Melanocyte of skin (primary cell): ENCODE measurements around the genes KCNA10 and KCNA2.

DNA sequence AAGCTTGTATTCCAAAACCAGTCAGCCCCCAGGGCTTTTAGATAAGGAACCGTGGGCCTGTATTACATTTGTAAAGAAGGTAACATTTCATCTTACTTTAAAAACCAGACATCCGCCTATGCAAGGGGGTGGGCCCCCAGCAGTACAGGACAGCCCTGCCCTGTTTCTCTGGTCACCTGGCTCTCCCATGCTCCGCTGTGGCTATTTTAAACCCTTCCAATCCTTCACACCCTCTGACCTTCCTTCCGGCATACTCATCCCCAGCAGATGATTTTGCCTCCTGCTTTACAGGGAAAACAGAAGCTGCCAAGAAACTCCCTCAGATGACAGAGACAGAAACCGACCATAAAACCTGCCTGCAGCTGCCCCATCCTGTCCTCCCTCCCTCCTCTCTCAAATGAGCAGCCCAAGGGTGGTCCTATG, 21.9 kb upstream of the KCNC4 start:
- CAGE, long polyA plus RNA, 2 experiments = no peak in any of the 2 experiments

- CAGE, long polyA plus RNA, 2 experiments = no peak in any of the 2 experiments
These were observed 13.1 kb downstream of the KCNC4 start for GRCh38 chr1:110222940-110223894.

DNA sequence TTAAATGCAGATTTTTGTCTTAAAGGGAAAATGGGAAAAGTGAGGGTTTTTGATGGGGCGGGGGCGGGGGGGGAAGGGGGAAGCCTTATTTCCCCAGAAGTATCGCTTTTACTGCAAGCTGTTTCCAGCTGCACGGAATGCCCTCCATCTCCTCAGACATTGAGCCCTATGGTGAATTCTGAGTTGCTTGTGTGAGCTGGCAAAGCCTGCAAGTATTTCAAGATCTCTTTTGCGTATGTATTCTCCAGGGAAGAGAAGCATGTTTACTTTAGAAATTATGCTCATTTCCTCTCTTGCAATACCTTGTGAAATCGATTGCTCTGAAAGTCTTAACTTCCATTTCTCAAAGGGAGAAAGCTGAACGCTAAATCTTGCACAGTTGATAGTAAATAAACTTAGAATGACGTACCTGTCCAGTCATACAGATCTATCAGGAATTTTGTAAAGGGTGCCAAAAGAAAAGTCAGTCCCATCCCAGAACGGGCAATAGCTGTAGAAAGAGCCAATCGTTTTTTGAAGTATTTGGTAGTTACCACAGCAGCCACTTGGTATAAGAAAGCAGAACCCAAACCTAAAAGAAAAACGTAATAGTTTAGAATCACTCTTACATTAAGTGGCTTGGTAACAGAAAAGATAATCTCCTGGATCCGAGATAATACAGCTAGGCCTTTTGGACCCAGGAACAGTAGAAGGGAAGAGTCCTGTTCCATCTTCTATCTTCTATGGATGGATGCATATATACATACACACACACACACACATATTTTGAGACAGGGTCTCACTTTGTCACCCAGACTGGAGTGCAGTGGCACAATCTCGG, 10.0 kb downstream of the SLC16A4 start:
- CAGE, long polyA plus RNA, 2 experiments = no peak in any of the 2 experiments

DNA sequence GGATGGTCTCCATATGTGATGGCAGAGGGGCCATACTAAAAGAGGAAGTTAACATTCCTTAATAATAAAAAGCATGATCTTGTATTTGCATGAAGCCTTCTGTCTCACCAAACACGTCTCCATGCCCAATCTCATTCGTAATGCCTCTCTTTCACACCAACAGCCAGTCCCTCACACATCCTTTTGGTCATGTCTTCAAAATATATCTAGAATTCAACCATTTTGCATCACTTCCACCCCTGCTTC, at the start of gene KCNA10:
KCNA10 (minus strand) TSS at position 83 of the 246 bp plus-strand sequence.
- CAGE, long polyA plus RNA, 2 experiments = no peak in any of the 2 experiments

DNA sequence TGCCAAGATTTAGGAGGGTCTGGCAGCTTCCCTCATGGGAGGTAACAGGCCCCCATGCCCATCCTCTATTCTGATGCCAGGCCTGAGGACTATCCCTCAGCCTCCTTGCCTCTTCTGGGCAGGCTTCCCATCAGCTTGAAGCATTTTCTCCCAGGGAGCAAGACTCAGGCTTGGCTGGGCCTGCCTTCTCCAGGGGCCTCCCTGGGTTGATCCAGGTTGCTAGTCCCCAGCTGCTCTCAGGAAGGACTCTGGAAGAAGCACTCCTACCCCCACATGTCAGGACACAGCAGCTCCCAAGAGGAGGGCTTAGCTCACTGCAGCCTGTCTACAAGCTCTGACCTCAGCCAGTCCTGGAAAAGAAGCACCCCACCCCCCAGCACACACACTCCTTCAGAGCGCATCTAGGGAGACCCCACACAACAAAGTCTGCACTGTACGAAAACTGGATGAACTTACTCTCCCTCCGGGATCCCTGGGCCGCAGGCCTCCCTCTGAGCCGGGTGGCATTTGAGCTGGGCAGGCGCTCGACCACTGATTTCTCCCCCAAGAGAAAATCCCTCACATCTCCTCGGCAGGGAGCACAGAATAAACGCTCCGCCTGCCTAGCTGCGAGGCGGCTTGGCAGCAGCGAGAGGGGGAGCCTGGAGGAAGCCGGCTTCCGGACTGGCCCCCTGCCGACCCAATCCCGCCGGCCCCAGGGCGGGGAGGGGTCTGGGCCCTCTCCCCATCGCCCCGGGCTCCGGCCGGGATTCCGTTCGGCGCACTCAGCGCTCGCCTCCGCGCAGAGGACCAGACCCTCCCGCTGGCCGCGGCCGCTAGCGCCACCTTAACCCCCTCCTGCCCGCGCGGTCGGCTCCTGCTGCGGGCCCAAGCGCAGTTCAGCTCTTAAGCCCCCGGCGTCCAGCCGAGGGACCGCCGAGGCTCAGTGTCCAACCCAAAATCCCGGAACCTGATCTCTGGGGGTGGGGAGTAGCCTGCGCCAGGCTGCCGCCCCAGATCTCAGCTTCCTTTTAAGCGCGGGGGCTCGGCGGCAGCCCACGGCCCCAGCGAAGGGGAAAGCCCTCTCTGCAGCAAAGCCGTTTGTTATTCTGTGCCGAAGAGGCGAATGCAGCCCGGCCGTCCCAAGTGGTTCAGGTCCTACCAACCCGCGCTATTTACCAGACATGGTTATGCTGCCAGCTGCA, at the start of gene KCNA2:
KCNA2 (minus strand) TSS at position 587 of the 1,184 bp plus-strand sequence.
- CAGE, long polyA plus RNA, 2 experiments = no peak in any of the 2 experiments

- CAGE, long polyA plus RNA, 2 experiments = no peak in any of the 2 experiments
These were observed 634 bp downstream of the CD53 start for GRCh38 chr1:110873421-110874143.

- CAGE, long polyA plus RNA, 2 experiments = no peak in any of the 2 experiments
These were observed 7.6 kb downstream of the DRAM2 start for GRCh38 chr1:111132206-111132796.

DNA sequence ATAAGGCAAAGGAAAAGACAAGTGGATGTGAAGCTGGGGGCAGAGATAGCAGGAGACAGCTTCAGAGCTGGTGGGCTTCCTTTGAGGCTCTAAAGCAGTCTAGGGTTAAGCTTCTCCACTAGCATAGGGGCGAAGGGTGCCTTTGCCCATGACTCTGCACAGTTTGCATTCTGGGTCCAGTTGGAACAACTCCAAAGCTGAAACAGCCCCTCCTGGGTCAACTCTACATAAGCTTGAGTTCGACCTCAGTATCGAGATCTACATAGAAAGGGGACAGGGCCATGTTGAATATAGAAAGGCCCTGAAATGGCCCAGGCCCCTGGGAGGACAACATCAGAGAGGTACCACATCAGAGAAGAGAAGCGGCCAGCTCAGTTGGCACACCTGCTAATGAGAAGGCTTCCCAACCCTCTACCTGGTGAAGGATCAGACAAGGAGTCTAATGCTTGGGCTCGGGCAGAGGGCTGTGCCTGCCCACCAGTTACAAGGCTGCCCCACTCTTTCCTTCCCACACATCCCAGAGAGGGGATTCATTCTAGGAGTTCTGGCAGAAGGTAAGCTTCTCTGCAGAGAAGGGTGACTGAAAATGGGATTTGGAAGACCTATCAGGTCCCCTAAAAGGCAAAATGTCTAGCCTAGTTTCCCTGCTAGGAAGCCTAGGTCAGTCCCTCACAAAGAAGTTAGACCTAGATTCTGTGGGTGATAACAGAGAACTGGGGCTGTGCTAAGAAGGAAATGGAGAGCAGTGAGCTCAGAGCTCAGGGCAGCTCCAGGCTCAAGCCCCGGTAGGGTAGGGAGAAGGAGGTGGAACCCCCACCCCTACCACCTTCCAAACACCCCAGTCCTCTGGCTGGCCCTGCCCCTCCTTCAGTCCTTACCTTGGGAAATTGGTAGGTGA, 1.5 kb downstream of the DENND2D start:
- CAGE, long polyA plus RNA, 2 experiments = no peak in any of the 2 experiments

- CAGE, long polyA plus RNA, 2 experiments = no peak in any of the 2 experiments
These were observed 2.2 kb upstream of the DENND2D start for GRCh38 chr1:111202381-111203362.

- CAGE, long polyA plus RNA, 2 experiments = no peak in any of the 2 experiments
These were observed 4.9 kb downstream of the ATP5PB start for GRCh38 chr1:111454185-111454517.

DNA sequence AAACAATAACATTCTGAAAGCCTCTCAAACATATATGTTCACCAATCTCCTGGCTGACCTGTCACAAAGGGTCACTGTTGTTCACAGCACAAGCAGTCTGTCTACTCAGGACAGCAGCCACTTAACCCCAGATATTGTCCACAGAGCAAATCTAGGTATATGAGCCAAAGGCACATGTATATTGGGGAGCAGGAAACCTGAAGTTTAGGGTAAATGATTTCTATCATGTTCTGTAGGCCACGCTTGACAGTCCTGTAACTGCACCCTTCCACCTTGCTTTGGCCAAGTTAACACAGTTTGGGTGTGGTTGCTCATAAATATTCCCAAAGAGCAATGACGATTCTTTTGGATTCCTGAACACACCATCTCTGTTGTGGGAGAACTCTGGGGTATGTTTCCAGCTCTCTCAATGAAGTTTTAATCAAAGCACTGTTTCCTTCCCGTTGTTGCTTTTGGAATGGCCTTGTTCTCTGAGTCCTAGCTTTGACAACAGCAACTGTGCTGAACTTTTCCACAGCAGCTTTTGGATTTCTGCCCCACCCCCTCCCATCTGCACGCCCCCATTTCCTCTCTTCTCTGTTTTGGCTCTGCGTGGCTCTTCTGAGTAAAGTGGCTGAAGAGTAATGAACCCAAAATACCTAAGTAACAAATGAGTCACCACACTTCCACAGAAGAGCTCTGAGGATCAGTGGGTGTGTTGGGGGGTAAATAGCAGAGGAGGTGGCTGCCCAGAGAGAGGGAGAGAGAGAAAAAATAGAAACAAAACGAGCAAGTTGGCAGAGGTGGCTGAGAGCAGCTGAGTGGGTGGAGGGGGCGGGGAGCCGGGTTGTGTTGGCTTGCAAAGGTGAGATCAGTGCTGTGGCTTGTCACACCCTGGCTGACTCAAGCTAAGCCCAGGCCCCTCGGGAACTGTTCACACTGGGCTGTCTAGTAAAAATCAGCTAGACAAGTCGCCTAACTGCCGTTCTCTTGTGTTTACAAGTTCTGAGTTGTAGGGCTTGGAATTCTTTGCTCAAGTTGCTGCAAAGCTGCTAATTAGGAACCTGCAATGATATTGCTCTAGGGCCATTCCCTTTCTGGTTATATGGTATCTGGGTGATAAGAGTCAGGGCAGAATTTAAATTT, 27.0 kb upstream of the RAP1A start:
- CAGE, long polyA plus RNA, 2 experiments = no peak in any of the 2 experiments

GRCh38 chr1:111736912-111737436, 2.2 kb downstream of the INKA2 start:
- CAGE, long polyA plus RNA, 2 experiments = no peak in any of the 2 experiments

DNA sequence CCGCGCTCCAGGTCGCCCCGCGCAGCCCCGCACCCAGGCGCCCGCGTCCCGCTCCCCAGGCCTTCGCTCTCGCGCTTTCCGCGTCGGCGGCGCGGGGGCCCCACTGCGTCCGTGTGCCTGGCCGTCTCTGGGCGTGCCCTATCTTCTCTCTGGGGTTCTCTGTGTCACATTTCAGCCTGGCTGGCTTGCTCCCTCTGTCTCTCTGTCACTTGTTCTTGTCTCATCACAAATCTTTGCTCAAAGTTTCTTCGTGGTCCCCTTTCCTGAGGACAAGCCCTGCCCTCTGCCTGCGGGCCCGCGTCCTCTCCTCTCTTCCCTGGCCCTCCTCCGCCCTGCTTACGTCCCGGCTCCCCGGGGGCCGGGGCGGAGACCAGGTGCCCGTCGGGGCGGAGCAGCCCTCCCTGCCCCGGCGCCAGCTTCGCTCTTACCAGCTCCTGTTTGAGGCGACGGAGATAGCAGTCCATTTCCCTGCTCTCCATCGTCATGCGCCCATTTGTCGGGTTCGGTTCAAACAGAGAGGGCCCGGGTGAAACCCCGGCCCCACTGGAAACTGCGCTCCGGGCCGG, 354 bp downstream of the INKA2 start:
- CAGE, long polyA plus RNA, 2 experiments = no peak in any of the 2 experiments

GRCh38 chr1:111740086-111740959, 1.1 kb upstream of the INKA2 start:
- CAGE, long polyA plus RNA, 2 experiments = no peak in any of the 2 experiments

DNA sequence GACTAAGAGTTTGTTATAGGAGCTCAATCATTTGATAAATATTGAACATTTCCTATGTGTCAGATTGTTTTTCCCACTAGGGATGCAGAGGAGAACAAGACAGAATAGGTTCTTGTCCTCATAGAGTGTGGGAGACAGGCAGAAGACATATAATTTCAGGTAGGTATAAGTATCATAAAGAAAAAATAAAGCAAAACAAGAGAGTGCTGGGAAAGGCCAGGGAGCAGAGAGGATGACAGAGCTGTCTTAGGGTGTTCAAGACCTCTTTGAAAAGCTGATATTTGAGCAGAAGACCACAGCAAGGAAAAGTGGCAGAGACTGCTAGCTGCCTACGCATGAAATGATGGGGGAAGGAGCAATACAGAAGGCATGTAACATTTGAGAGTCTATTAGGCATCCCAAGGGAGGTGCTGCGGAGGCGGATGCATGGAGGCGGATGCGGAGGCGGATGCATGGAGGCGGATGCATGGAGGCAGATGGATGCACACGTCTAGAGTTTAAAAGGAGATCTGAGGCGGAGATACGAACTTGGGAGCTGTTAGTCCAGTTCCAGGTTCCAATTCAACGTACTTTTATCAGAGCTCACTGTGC, 888 bp upstream of the DDX20 start:
- CAGE, long polyA plus RNA, 2 experiments = no peak in any of the 2 experiments

DNA sequence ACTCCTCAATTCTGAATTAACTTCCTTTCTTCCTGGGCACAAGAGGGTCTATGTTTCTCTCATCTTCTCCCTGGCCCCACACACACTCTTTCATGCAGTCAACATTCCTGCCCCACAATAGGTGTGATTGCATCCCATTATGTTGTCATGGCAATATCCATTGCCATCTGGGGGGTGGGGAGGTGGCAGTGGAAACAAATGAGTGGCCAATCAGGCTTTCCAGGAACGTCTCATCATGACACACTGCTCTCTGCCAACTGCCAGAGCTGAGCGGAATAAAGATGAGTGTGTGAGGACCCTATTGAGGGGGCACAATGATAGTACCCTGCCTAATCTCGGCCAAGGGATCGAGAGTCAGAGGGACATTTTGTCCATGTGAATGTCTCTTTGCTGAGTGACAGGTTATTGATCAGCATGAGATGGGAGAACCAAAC, 80.4 kb downstream of the KCND3 start:
- CAGE, long polyA plus RNA, 2 experiments = no peak in any of the 2 experiments

- CAGE, long polyA plus RNA, 2 experiments = no peak in any of the 2 experiments
These were observed 1.9 kb upstream of the KCND3 start for GRCh38 chr1:111991351-111991742.

DNA sequence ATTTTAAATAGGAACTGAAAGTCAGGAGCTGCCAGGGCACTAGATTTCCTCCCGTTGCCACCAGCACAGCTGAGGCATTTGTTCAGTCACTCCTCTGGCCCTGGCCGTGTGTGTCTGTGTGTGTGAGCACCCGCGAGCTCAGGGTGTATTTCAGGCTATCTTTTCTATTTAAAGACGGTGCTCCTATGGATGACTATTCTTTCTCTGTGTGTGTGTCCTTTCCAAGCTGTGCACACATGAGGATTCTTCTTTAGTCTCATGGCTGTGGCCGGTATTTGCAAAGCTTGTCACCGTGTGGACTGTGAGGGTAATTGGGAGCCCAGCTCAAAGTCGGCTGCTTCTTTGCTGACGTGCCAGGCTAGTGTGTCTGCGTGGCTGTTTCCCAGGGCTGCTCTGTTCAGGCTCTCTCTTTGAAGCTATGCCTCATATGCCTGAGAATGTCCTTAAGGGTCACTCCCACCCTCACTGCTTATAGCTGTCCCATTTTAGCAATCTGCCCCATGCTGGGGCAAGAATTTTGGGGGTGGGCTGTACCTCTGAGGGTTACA, 3.1 kb upstream of the KCND3 start:
- CAGE, long polyA plus RNA, 2 experiments = no peak in any of the 2 experiments

- CAGE, long polyA plus RNA, 2 experiments = no peak in any of the 2 experiments
These were observed 35.6 kb downstream of the CTTNBP2NL start for GRCh38 chr1:112431578-112432093.

DNA sequence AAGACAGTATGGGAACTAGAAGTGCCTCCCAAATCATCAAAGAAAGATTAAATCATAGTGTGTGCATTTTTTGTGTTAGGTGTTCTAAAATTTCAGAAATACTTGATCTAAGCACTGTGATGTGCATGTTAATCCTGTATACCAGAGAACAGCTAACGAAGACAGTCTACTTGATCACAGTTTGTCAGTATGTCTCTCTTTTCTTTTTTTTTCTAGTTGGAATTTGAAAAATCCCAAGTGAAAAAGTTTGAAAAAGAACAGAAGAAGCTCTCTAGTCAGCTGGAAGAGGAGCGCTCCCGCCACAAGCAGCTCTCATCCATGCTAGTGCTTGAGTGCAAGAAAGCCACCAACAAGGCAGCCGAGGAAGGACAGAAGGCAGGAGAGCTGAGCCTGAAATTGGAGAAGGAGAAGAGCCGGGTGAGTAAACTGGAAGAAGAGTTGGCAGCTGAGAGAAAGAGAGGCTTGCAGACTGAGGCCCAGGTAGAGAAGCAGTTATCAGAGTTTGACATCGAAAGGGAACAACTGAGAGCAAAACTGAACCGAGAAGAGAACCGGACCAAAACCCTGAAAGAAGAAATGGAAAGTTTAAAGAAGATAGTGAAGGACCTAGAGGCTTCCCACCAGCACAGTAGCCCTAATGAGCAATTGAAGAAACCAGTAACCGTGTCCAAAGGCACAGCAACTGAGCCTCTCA, 52.9 kb upstream of the WNT2B start:
- CAGE, long polyA plus RNA, 2 experiments = no peak in any of the 2 experiments